Cytotoxic T cell (primary cell): Measurements from ENCODE around the genes MFAP3L and AADAT.

GRCh38 chr4:168837800-168838516, 172.1 kb downstream of the CBR4 start:
- PRO-cap, 2 experiments = no peak in any of the 2 experiments

DNA sequence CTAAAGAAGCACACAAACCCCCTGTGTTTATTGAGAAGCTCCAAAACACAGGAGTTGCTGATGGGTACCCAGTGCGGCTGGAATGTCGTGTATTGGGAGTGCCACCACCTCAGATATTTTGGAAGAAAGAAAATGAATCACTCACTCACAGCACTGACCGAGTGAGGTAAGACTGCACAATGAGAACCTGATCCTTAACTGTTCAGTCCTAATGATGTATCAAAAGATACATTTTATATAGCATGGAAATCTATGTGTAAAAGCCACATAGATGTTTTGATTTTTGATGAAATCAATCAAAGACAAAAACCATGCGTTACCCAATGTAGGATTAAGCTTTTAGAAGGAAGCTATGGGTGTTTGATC, 85.8 kb downstream of the CBR4 start:
- PRO-cap, 2 experiments = no peak in any of the 2 experiments

GRCh38 chr4:169051948-169052427, 41.9 kb upstream of the CBR4 start:
- PRO-cap, 2 experiments = no peak in any of the 2 experiments

DNA sequence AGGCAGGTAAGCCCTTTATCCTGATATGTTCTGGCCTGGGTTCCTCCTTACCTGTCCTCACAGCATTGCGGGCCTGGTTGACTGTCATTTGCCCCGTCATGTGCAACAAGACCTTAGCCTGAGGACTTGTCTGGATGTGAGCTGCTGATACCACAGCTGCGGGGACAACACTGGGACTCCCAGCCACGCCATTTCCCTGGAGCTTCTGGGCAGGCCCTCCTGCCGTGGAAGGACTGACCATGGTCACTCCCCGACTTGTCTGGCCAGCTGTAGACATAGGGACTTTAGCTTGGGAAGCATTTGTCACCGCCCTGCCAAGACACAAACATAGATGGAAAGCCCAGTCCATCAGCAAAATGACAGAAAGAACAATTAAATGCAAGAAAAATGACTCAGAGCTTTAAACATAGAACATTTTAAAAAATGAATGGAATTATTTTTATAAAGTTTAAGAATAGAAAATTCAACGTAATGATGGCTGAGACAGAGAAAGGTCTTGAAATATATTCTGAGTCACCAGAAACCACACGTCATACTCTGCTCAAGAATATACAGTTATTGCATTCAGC, 107.5 kb upstream of the CBR4 start:
- PRO-cap, 2 experiments = no peak in any of the 2 experiments

- PRO-cap, 2 experiments = no peak in any of the 2 experiments
Observed at GRCh38 chr4:169254553-169255051, 16.2 kb downstream of the SH3RF1 start.

GRCh38 chr4:169555703-169556214, 56.6 kb downstream of the NEK1 start:
- PRO-cap, 2 experiments = no peak in any of the 2 experiments

DNA sequence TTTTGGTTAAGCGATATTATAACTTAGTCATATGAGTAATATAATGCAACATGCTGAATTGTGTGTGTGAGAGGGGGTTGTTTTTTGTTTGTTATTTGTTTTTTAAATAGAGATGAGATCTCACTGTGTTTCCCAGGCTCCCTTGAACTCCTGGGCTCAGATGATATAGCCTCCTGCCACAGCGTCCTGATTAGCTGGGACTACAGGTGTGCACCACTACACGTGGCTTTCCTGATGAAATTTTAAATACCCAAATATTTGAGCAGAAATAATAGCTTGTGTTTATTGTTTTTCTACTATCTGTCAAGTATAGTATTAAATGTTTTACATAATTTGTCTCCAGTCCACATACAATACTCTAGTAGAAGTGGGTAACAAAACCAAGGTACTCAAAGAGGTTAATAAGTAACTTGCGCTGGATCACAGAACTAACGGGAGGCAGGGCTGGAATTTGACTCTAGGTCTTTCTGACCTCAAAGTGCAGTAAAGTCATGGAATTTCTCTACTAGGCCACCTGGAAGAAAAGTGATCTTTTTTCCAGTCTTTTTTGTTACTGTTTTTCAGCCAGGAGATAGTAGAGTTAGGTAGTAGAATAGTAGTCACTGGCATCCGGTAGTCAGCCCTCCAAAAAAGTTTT, 47.8 kb downstream of the CLCN3 start:
- PRO-cap, 2 experiments = no peak in any of the 2 experiments

GRCh38 chr4:170025384-170026746, at the start of gene MFAP3L:
Gene MFAP3L (minus strand): TSS chr4:170026395.
- PRO-cap, 2 experiments = peak in 2 of 2 experiments; most common plus-strand start chr4:170026620 (in 2); most common minus-strand start chr4:170026342 (in 1)

DNA sequence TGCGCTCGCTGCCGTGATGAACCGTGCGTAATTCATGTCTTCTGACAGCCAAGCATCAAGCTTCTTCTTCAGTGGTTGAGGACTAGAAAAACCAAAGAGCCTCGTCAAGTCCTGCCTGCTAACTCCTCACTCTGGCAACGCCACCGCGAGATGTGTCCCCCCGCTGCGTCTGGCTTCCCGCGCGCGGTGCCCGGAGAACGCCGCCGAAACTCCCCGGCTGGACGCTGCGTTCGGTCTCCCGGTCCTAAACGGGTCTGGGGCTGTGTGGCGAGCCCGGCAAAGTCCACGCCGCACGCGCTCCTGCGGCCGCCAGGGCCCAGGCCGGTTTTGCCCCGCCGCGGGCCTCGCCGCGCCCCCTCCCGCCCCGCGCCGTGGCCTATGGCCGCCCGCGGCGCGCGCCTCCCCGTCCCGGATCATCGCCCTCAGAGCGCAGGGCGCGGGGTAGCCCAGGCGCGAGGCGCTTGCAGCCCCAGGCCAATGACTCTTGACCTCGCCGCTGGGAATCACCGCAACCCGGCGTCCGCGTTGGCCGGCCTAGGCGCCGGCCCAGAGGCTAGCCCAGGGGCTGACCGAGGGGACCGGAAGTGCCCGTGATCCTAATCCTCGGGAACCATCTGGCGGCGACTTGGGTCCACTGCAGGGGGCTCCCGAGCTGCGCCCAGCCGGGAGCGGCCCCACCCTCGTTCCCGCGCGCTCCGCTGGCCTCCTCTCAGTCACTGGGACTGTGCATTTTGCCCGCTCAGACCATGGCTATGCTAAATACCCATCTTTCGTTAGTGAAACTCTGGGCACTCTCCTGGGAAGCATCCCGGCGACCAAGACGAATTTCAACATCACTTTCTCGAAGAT, at the start of gene AADAT:
Gene AADAT (minus strand): TSS at position 302 of the 849 bp plus-strand sequence.
- PRO-cap, 2 experiments = no peak in any of the 2 experiments

DNA sequence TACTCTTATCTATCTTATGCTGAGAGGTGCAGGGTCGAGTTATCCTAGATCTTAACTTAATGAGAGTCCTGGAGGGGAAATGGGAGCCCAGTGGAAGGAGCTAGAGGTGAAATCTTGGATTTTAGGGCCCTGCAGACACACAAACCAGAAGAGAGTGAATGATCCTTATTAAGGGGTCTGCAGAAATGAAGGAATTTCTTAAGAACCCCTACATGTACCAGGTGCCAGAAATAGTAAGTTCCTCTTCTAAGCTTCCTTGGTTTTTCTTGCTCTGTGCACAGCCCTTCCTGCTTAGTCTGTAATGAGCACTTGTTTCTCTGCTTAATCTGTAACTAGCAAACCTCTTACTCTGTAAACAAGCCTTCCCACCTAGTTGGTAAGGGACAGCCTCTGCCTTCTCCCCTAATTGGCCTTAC, 136.3 kb upstream of the AADAT start:
- PRO-cap, 2 experiments = no peak in any of the 2 experiments

DNA sequence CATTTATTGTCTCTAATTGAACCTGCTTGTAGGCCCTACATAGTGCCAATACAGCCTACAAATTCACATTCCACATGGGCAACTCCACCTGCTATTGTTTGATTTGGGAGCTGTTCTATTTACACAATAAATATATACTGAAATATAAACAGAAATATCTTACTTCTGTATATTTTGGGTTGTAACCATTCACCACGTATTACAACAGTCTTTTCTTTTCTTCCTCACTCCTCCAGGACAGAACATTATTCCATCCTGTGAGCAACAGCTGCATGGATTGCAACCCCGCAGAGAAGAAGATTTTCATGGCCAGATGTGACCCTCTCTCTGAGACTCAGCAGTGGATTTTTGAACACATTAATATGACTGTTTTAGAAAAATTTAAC, 128.9 kb upstream of the GALNT7 start:
- PRO-cap, 2 experiments = no peak in any of the 2 experiments

GRCh38 chr4:173331412-173332581, 2.4 kb downstream of the HMGB2 start:
- PRO-cap, 2 experiments = peak in 2 of 2 experiments; most common plus-strand start chr4:173332475 (in 2); most common minus-strand start chr4:173332115 (in 1)

GRCh38 chr4:173370110-173370772, 513 bp upstream of the SAP30 start:
- PRO-cap, 2 experiments = peak in 2 of 2 experiments; most common plus-strand start chr4:173370155 (in 1); most common minus-strand start chr4:173370188 (in 2)

DNA sequence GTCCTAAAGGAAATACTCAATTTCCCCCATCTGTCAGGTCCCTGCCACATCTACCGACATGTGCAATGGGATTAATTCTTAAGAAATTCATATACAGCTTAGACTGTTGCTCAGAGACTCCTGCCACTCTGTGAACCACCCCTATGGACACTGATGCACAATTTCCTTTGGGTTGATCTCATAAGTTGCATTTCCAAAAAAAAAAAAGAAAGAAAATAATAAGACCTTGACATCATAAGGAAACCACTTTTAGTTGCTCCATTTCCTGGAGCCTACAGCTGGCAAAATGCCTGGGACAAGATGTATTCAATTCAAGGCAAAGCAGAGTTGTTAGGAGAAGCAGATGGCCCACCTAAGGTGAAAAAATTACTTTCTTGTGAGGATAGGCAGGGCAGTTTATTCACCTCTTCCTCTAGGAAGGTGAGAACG, 14.0 kb upstream of the SCRG1 start:
- PRO-cap, 2 experiments = no peak in any of the 2 experiments

- PRO-cap, 2 experiments = no peak in any of the 2 experiments
Observed at GRCh38 chr4:173523072-173523448, 7.0 kb downstream of the HAND2 start.

- PRO-cap, 2 experiments = no peak in any of the 2 experiments
Observed at GRCh38 chr4:173536720-173537176, 6.7 kb upstream of the HAND2 start.

DNA sequence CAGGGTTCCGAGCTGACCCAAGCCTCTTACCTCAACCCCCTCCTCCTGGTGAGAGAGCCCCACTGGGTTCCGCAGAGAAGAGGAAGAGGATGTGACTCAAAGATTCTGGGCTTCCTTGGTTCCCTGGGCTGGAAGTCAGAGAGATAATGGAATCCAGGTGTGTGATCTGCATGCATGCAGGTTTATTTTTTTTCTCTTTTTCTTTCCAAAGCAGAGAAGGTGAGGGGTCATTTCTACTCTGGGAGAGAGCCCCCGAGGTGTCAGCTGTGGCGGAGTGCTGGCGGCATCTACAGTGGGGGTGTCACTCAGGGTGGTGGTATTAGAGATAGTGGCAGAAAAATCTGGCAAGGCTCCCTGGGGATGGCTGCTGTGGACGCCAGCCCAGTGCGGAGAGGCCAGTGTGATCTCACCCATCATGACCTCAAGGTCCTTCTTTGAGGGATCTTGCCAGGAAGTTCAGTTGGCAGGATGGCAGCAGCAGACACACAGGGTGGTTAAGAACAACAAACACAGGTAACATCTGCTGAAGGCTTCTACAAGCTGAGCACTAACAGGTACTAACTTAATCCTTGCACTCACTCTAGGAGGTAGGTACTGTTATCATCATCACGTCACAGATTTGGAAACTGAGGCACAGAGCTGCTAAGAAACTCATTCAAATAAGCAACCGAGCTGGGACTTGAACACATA, 168.8 kb upstream of the HAND2 start:
- PRO-cap, 2 experiments = no peak in any of the 2 experiments

DNA sequence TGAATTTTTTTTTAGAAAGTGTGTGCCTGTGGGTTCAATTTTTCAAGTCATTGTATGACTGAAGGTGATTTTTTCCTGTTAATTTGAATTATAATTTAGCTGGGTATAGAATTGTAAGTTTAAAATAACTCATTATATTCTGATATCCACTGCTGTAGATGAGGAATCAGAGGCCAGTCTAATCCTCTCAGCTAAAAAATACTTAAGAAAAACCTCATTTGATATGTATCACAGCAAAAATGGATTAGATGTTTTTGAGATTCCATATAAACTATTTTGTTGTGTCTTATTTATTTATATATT, 213.9 kb upstream of the HAND2 start:
- PRO-cap, 2 experiments = no peak in any of the 2 experiments

GRCh38 chr4:173807525-173807895, 277.5 kb upstream of the HAND2 start:
- PRO-cap, 2 experiments = no peak in any of the 2 experiments

- PRO-cap, 2 experiments = no peak in any of the 2 experiments
Observed at GRCh38 chr4:173878609-173879291, 348.7 kb upstream of the HAND2 start.